HT-29 (cell line): ENCODE measurements around the gene LAMTOR2.

DNA sequence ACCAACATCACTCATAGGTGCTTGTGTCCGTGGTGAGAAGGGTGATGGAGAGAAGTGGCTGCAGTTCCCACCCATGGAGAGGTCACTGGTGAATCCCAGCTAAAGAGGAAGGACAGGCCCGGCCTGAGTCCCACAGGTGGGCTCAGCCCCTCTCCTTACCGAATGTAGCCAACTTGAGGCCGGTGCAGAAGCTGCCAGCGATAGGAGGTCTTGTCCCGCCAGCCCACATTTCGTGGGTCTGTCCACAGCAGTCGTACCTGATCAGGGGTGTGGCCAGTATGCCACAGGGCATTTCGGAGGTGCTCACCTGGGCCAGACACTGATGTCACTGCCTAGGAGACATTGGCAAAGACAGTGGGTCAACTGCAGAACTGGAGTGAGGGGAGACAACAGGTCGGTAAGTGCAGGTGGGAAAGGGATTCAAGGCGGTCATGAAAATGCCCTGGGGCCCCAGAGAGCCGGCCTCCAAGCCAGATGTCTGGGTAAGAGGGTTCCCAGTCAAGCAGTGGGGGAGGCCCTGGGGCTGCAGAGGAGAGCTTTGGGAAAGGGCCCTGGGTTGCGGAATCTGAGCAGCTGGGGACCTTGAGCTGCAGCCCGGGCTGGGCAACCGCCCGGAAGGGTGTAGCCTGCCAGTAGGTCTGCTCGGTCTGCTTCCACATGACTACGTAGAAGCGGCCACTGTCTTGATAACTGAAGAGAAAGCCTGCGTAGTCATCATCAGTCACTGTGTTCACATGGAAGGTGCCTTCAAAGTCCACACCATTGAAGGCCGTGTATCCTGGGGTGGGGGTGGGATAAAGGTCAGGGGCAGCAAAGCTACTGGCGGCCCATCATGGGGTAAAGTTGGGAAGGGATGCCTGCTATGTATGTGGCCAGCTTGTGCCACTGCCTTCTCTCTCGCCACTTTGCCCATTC lies 10.6 kb downstream of the THBS3 start:
- RAMPAGE, long total RNA, result no peak

DNA sequence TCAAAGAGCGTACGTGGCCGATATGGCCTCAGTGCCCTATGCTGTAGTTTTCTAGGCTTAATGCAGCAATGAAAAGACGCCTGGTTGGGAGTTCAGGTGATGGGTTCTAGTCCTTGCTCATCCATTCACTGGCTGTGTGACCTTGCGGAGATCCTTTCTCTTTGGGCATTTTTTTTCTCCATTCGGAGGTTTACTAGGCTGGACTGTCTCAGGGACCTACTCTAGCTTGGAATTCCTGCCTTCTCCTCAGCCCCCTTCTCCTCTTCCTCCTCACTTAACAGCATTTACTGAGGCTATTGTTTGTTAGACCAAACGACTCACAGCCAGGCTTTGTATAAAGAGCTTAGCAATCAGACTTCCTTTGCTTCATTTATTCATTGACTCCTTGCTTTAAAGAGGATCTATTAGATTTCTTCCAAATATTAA lies 973 bp downstream of the MTX1 start:
- RAMPAGE, long total RNA, result no peak

GRCh38 chr1:155247318-155248369 lies 6.6 kb upstream of the GBA1 start:
- RAMPAGE, long total RNA, result no peak

GRCh38 chr1:155278095-155279098 lies 1.1 kb downstream of the HCN3 start:
- RAMPAGE, long total RNA, result no peak

DNA sequence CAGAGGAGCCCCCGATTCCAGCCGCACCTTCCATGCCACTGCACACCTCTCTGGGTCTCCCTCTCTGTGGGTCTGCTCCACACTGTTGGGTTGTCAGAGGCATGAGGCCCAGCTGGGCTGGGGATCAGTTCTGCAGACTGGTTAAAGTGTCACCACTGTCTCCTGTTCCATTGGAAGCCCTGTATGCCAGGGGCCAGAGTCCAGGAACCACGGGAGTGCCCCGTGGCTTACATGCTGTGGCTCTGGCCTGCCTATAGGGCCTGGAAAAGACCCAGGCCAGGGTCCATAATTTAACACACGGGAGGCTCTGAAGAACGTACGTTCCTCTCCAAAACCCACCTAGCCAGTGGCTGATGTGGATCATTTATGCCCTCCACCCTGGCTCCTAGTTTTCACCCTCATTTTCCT lies 380 bp downstream of the PKLR start:
- RAMPAGE, long total RNA, result no peak

DNA sequence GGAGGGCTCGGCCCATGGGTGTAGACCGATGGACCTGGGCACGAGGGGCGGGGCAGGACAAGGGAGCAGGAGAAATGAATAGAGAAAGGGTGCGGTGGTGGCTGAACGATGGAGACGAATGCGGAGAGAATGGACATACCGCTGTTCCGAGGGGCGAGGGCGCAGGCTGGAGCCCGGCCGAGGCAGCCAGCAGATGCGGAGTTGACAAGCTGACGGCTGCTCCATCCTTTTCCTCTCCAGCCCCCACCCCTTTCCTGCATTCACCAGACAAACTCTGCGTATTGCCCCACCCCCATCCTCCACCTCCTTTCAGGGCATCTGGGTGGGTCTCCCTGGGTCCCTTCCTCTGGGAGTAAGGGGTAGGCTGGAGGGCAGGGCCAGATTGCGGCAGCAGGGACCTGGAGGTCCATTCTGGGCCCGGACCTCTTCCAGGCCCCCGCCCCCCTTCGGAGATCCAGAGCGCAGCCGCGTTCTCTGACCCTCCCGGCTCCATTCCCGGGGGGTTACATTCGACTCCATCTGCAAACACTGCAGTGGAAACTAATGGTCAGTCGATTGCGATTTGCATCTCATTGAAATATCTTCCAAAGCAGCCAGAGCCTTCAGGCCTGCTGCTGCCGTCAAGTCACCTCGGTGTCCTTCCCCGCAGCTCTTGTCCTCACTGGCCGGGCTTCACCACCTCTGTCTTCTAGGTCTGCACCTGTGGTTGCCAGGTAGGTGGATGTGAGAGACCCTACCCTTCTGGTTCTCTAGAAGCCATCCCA lies 484 bp downstream of the RUSC1 start:
- RAMPAGE, long total RNA, result no peak

DNA sequence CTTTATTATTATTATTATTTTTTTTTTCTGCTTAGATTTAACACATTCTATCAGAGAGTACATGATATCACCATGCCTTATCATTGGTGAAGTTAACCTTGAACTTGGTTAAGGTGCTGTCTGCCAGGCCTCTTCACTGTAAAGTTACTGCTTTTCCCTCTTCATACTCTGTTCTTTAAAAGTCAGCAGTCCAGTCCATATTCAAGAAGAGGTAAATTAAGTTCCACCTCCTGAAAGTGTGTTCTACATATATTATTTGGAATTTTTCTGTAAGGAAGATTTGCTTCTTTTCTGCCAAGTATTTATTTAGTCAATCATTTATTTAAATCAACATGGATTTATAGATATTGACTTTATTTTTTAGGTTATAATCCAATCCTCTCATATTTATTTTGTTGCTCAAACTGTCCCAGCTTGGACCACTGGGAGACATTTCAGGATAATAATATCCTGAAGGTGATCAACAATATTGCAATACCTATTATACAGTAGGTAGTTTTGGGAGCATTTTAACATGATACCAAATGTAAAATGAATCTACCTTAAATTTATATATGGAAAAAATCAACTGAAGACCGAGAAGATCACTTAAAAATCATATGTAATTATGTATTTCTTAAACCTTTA lies 94.3 kb downstream of the ASH1L start:
- RAMPAGE, long total RNA, result no peak

GRCh38 chr1:155562860-155563382 lies 318 bp upstream of the ASH1L start:
- RAMPAGE, long total RNA, result no peak

DNA sequence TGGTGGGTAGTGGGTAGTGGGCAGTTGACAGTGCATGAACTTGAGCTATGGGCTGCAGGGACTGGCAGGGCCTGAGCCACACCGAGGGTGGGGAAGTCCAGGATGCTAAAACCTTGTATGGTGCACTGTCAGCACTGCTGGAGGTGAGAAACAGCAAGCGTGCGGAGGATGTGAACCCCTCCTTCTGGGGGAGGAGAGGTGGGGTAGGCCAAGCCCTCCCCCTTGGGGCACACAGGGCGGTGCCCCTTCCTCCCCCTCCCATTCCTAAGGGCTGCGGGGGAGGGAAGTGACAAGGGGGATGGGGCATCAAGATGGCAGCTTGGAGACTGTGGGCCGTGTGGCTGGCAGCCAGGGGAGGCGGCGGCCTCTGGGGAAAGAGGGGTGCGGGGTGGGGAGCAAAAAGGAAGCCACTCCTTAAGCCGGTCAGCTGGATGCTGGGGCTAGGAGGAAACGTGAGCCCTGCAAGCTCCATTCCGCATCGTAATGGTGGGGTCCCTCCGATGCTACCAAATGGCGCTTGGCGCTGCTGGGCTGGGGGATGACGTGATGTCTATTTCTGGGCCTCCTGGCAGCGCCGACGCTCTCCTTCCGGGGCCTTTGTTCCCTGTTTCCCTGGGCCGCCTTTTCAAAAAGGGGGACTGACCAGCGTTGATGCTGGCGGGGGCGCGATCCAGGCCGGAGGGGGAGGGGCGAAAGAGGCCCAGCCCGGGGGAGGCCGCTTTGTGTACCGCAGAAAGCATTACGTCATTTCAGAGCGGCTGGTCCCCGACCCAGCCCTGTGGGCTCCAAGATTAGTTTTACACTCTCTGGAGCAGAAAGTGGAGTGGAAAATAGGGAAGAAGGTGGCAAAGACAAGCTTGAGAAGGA lies 797 bp downstream of the SYT11 start:
- RAMPAGE, long total RNA, result no peak

GRCh38 chr1:155899837-155900860 lies 11.0 kb downstream of the RIT1 start:
- RAMPAGE, long total RNA, result no peak

- RAMPAGE, long total RNA, result no peak
Observed at GRCh38 chr1:155931329-155932021, 2.7 kb downstream of the KHDC4 start.

DNA sequence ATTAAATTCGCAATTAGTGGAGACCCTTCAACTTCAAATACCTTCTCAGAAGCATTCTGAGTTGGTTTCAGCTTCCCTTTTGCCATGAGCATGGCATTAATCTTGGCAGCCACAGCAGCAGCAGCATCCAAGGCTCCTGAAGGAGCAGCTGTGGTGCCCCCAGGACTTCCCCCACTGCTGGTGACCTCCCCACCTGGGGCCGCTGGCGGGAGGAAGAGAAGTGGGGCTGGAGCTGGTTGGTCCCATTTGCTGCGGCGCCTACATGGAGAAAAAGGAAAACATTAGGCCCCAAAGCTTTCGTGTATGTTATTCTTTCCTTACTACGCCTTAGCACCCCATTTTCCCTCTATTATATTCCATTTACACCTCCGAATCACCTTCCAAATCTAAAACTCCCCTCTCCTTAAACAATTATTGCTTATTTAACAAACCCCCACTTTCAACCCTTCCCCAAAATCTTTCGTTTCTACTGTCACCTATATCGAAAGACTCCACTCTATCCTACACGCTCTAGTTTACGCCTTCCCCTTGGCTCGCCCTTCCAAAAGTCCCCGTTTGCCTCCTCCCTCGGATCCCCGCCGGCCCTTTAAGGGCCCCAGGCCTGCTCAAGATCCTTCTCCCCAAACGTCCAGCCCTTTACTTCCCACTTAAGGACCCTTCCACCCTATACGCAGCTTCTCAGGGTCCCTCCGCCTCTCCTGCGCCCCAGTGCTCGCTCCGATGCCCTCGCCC lies 455 bp downstream of the KHDC4 start:
- RAMPAGE, long total RNA, result no peak

- RAMPAGE, long total RNA, result no peak
Observed at GRCh38 chr1:155967397-155968459, 10.6 kb downstream of the ARHGEF2 start.

DNA sequence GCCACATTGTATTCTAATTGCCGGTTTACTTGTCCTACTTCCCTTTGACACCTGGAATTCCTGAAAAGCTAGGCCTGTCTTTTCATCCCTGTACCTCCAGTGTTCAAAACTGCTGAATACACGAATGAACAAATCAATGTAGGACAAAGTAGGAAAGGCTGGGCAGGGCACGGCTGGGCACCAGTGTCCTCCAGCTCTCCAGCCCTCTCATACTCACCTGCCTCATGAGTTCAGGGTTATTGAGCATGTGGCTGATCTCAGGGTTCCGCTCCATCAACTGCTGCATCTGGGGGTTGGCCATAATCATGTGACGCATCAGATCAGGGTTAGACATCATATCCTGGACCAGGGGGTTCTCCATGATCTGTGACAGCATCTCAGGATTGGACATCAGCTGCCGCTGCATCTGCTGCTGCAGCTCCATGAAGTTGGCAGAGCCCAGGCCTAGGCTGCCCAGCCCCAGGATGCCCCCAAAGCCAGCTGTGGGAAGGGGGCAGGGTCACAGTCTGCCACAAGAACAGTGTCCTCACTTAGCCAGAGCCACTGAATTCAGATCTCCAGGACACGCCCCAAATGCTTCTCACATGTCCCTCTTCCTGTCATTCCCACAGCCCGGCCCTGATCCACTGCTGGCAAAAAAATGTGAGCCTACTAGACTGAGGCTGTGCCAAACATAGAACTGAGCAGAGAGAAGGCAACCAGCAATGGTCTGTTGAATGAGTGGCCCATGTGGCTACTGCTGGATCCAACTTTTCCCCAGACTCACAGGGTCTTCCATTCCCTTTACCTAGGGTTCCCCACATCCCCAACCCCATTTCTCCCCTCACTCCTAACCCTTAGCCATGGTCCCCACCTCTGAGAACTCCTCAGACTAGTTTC lies 3.3 kb downstream of the UBQLN4 start:
- RAMPAGE, long total RNA, result no peak

DNA sequence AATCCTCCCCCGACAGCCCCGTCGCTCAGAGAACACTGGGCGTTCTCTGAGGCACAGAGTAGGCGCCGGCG lies 601 bp downstream of the UBQLN4 start:
- RAMPAGE, long total RNA, result no peak

DNA sequence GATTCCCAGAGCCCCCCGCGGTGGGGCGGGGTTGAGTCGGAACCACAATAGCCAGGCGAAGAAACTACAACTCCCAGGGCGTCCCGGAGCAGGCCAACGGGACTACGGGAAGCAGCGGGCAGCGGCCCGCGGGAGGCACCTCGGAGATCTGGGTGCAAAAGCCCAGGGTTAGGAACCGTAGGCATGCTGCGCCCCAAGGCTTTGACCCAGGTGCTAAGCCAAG lies at the start of gene LAMTOR2:
Gene LAMTOR2, plus strand, starts transcription at position 76 of the 223 bp plus-strand sequence.
- RAMPAGE, long total RNA, result start-site peak on the plus strand centred at position 125 of the sequence, 53 bp wide, 88 and 85 reads in 2 replicates

DNA sequence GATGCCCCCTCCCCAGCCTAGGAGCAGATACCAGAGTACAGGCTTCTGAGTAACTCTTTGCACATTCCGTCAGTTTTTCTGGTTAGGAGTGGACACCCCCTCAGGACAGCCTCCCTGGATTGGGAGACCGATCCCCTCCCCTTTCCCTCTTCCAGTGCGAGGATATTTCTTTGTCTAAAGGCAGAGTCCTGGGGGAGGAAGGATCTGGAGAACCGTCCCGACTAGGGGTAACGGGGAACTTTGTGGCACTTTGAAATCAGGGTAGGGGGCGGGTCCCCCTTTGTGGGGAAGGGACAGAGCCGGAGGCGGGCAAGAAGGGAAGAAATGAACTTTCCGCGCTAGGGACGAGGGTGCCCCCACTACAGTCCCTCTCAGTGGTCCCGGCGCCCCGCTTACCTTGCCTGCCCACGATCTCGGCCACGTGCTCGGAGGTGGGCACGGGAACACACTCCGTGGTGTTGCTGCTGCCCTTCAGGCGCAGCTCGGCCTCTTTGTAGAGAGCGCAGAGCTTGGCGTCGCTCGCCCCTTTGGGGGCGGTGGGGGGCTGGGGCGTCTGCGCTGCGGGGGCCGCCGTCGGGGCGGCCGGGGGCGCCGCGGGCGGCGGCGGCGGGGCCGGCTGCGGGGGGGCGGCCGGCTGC lies 997 bp downstream of the MEX3A start:
- RAMPAGE, long total RNA, result no peak

DNA sequence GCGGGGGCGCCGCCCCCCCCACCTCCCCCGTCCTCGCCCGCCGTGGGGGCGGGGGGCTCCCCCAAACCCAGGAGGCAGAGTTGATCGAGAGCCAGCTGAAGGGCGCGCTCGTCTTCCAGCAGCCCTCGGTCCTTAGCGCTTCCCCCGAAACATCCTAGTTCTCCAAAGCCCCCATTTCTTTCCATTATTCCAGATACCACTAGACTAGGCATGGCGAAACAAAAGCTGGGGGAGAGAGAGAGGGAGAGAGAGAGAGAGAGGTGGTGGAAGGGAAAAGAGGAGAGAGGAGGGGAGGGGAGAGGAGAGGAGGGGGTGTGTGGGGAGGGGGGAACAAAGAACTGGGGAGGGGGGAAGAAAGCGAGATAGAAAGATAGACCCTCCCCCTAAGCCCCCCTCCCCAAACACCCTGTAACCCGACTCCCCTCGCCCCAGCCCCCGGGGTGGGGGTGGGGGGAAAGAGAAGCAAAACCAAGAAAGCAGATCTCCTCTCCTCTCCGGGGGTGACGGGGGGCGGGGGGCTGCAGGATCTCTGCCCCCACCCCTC lies 406 bp downstream of the MEX3A start:
- RAMPAGE, long total RNA, result no peak

DNA sequence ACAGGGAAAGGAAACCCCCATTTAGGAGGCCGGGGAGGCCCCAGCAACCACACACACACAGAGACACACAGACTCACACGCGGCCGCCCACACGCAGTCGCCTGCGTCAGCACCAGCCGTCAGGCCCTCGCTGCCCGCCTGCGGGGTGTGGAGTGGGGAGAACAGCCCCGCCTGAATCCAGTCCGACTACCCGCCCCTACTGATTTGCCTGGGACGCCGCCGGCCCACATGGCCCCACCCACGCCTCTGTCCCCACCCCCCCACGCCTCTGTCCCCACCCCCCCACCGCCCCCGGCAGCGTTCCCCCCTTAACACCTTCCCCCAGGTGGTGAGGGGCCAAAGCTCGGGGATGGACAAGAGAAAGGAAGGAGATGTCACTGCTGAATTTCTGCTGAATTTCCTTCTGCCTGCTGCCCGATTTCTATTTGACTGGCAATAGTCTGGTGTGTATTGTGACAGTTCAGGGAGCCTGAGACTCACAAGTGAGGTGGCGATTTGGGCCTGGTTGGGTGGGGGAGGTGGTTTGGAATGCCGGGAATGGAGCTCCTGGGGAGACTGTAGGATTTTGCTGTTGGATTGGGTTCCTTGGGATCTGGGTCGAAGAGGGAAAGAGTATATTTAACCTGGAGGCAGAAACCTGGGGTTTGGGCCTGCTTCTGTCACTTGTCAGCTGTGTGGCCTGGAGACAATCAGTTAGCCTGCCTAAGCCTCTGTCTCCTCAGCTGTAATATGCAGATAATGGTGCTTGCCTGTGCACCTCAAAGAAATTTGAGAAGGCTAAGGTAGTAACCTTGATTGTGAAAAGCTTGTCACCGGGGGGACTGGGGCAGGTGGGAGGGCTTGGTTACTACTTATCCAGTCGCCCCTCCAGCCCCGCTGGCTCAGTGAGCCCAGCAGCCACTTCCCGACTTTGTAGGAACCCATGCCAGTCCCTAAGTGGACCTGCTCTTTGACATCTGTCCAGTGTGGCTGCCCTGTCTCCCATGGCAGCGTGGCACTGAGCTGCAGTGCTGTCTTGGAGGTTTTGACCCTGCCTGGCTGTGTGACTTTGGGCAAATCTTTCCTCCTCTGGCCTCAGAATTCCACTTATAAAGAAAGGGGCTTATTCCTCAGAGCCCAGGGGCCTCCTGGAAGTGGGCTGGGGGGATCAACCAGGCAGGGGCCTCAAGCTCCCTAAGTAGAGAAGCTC lies 7.7 kb upstream of the LMNA start:
- RAMPAGE, long total RNA, result no peak

- RAMPAGE, long total RNA, result no peak
Observed at GRCh38 chr1:156135786-156136744, 17.3 kb upstream of the SEMA4A start.